ENCODE measurements around a stretch of chr12.

GRCh38 chr12:14892777-14893527 is 7.3 kb upstream of the MGP start:
- PRO-cap: no peak

- PRO-cap: no peak
Measured at GRCh38 chr12:14893528-14894315, 8.1 kb upstream of the MGP start.

- PRO-cap: no peak
Measured at GRCh38 chr12:14905930-14906557, 20.4 kb upstream of the MGP start.

GRCh38 chr12:14910600-14911489 is 25.2 kb upstream of the MGP start:
- PRO-cap: no peak

DNA sequence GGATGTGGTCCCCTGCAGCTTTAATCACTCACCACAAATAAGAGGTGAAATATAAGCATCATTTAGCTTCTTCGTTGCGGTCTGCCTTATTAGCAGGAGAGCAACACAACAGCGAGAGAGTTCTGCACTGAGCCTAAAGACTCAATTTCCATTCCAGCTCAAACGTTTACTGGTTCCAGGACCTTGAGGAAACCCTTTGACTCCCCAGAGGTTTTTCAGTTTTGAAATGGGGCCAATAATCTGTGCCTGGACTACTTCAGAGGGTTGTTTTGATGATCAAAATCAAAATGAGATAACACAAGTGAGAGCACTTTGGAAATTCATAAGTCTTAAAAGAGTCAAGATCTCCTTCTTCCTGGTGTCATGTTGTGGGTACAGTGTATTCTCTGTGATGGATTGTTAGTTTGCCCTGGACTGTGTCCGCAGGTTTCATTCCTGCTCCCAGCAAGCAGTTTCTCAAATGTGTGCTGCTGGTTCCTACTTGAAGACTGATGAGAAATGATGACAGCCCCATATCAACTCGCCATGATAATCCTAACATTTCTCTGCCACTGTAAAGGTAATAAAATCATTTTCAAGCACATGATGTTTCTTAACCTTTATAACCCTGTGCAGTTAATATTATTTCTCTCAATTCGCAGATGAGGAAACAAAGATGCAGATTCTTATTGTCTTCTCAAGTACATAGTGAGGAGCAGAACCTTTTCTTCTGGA is 52.9 kb downstream of the RERG start:
- PRO-cap: no peak

GRCh38 chr12:15215836-15216492 is 5.3 kb downstream of the RERG start:
- PRO-cap: no peak

DNA sequence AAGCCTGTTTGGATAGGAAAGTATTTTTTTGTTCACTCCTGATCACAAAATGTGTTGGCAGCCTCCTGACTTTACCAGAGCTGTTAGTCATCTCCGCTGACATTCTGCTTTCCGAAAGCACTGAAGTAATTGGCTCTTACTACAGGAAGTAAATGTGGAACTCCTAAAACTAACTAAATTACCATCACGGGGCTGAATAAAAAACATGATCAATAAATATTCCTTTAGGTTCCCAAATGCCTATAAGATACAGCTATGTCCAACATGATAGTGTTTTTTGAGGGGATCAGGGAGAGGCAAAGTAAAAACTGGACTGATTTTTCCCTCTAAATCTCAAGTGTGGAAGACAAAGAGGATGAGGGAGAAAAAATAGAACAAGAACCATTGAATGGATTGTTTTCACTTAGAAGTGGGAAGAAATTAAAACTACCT is 225.4 kb downstream of the EPS8 start:
- PRO-cap: no peak

DNA sequence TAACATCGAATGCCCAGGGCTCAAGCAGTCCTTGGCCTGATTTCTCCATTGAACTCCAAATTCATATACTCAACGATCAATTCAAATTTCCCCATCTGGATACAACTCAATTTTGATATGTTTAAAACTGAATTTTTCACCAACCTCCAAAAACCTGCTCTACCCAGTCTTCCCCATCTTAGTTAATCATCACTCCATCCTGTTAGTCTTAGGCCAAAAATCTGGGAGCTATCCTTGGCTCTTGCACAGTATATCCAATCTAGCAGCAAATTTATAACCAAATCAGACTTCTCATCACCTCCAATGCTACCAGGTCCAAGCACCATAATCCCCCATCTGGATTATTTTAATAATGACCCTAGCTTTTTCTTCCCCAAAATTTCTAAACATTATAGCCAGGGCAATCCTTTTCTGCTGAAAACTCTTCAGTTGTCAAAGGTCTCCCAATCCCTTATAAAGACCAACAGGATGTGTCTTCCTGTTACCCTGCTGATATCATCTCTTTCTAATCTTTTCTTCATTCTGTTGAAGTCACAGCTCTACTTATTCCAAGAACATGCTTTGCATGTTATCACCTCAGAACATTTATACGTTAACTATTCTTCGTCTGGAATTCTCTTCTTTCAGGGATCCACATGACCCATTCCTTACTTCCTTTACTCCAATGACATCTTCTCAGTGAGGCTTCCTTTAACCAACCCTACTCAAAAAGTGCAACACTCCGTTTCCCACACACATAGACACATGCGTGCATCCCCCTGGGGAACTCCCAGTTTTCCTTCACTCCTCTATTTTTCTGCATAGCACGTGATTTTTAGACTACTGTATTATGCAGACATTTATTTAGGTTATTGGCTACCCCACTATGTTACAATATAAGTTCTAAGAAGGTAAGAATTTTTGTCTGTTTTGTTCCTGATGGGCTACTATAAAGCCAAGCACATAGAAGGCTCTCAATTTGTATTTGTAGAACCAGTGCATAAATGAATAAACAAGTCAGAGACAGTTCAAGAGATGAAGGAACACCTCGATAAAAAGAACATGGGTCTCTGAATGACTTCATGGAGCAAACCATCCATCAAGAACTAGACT is 132.2 kb downstream of the EPS8 start:
- PRO-cap: no peak

DNA sequence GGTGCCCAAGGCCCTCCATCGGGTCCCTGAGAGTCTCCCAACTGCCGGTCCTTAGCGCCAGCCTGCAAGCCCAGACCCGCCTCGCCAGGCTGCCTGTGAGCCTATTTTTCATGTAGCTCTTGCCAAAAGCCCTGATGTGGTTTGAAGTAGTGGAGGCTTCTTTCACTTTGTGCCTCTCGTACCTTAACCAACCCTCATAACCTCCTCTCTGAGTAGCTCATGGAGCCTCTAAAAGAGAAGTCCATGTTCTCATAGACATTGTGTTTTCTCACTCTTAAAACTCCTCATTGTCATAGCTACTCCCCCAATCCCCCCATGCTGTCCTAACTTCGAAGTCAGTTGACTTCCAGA is 767 bp upstream of the EPS8 start:
- PRO-cap: no peak

DNA sequence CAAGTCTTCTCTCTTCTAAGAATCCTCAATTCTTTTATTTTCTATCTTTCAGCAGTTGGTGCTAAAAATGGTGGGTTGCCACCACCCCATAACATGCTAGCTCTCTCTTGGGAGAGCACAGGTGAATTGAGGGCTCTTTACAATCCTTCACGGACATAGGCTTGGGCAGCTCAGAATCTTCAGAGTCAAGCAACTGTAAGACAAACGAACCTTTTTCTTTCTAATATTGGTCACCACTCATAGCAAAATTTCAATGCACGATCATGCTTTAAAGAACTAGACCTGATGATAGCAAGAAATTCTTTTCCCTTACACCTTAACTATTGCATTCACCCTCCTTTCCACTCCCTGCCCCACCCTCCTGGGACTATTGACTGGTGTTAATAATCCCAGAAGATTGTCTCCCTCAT is 43.0 kb upstream of the EPS8 start:
- PRO-cap: no peak

GRCh38 chr12:16555526-16556181 is 50.3 kb downstream of the LMO3 start:
- PRO-cap: no peak

- PRO-cap: no peak
Measured at GRCh38 chr12:16588674-16589257, 17.2 kb downstream of the LMO3 start.

DNA sequence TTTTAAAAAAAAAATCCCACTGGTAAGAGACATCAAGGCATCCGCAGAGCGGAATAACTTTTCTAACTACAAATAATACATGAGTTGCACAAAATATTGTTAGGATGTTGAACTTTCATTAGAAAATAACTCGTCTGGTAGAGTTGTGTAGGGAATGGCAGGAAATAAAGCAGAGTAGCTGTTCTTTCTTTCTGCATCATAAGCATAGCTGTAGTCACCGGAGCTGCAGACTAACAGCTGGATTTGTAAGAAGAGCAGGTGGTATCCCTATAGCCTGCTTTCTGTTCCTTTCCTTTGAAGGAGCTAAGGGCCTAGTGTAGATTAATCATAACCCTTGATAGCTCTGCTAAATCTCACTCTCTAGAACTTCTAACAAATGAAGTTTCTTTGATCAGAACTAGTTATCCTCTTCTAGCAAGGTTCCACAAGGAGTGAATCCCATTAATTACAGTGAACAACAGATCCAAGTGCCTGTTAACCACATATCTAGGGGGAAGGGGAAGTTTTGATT is 3.6 kb downstream of the LMO3 start:
- PRO-cap: no peak

DNA sequence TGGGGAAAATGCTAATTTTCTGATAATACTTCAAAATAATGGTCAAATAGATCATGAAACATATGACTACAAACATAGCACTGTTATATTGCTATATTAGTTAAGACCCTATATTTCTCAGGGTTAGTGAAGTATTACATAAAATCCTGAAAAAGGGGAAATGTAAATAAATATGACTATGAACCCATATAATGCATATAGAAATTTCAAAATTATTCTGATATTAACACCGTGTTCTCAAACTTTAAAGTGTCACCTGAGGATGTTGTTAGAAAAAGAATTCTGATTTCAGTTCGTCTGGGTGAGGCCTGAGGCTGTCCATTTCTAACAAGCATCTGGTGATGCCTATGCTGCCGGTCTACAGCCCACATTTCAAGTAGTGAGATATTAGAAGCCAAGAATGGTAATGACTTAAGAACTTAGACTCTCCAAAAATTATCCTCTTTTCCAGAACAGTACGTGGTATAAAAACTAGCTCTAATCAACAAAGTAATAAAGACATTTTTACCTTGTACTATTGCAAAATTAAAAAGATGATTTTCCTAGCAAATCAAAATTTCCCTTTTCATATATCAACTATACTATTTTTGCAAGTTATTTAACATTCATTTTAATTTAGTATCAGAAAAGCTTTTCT is 34.9 kb downstream of the PIK3C2G start:
- PRO-cap: no peak

DNA sequence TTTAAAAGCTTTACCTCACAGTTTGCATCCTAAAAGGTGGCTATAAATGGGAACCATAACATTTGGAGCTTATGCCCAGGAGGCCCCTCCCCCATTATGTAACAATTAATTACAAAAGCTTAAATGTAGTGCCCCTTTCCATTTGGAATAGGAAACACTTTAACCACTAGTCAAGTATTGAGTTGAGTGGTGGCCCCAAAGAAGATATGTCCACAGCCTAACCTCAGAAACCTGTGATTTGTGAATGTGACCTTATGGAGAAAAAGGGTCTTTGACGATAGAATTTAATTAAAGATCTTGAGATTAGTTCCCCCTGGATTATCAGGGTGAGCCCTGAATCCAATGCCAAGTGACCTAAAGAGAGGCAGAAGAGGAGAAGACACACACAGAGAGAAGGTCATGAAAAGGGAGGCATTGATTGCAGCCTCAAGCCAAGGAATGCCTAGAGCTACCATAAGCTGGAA is 167.5 kb downstream of the PIK3C2G start:
- PRO-cap: no peak

DNA sequence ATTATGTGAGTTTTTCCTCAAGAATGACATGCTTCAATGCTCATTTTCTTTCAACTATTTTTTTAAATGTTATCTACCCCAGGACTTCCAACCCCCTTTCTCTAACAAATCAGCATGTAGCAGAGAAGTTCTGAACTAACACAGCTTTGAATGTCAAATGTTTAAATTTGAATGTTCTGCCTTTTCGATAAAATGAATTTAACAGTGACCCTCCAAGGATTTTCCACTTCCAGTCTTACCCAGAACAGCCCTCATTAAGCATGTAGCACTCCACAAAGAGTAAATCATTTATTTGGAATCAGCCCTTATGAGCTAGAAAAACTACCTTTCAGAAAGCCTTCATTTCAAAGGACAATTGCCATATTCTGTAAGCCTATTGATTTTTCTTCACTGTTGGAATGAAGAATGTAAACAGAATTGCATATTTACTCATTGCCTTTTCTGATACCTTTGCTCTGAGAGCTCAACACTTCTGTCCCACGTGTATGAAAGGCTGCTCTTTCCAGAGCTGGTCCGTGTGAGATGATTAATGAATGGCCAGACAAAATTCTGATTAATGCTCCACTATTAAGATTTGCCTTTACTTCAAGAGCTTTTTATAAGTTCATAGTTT is 63.2 kb upstream of the PLEKHA5 start:
- PRO-cap: no peak

- PRO-cap: no peak
Measured at GRCh38 chr12:19143703-19144705, 14.5 kb downstream of the PLEKHA5 start.

- PRO-cap: no peak
Measured at GRCh38 chr12:19188808-19189826, 59.6 kb downstream of the PLEKHA5 start.

DNA sequence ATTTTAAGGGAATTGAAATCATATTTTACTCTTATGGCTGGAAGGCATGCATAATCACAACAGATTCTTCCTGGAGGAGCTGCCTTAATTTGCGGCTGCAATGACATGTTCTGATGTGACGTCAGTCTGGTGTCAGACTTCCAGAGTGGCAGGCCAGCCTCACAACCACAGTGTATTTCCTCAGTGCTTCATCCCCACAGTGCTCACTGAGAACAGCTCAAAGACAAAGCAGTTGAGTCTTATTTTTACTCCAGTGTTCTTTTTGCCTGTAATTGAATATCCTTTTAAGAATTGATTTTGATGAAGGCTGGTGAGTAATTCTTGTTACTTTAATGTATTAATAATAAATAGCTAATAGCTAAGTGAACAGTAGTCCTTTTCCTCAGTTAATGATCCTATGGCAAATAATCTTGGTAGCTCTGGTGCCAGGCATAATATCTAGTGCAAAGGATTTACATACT is 107.2 kb downstream of the PLEKHA5 start:
- PRO-cap: no peak

DNA sequence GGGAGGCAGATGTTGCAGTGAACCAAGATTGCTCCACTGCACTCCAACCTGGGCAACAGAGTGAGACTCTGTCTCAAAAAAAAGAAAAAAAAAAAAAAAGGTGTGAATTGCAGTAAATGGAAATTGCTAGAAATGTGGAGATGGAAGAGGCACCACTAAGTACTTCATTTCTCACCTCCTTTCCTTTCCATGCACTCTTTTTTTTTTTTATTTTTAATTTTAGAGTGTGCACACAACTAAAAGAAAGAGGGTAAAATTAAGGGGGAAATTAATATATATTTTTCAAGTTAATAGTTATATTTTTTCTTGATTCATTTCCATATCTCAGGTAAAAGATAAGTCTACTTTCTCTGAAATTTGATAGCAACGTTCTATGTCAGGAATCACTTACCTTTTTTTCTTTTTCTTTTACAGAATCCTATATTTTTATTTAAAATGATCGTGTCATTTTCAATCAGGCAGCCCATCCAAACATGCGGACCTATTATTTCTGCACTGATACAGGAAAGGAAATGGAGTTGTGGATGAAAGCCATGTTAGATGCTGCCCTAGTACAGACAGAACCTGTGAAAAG is 139.9 kb downstream of the PLEKHA5 start:
- PRO-cap: no peak